T47D (cell line): ENCODE measurements around the genes HEATR3 and NKD1.

DNA sequence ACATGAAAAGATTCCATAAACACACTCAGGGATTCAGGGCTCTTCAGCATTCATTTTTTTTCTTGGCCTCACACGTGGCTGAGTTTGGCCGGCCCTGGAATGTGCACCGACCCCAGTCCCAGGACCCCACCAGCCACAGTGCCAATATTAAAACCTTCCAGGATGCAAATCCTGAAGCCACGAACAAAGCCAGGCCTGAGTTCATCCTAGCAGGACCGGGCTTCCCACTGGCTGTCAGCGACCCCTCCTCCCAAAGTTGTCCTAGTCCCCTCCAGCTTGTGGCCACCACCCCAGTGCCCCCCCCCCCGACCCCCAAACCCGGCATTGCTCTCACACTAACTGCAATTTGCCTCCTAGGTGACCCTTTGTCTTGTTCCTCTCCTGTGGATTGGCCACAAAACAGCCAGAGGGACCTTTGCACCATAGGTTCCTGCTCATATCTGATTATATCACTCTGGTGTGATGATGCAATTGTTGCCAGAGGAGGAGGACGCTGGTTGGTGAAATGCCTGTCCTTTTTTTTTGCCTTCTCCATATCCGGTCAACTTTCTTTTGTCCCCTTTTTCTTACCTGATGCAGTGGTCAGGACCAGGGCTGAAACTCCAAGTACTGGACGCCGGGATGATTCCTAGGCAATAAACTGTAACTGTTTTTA is 27.9 kb upstream of the ZNF423 start:
- RRBS, result 48% methylated on average over 4 of the region's 12 CpGs

GRCh38 chr16:50065514-50066580 is at the start of gene HEATR3:
HEATR3 (plus strand) TSS chr16:50065970.
- RRBS, result 2% methylated on average over 53 of the region's 103 CpGs

GRCh38 chr16:50093524-50094444 is 28.0 kb downstream of the HEATR3 start:
- RRBS, result no CpG with 5 or more reads among the region's 13 CpGs

DNA sequence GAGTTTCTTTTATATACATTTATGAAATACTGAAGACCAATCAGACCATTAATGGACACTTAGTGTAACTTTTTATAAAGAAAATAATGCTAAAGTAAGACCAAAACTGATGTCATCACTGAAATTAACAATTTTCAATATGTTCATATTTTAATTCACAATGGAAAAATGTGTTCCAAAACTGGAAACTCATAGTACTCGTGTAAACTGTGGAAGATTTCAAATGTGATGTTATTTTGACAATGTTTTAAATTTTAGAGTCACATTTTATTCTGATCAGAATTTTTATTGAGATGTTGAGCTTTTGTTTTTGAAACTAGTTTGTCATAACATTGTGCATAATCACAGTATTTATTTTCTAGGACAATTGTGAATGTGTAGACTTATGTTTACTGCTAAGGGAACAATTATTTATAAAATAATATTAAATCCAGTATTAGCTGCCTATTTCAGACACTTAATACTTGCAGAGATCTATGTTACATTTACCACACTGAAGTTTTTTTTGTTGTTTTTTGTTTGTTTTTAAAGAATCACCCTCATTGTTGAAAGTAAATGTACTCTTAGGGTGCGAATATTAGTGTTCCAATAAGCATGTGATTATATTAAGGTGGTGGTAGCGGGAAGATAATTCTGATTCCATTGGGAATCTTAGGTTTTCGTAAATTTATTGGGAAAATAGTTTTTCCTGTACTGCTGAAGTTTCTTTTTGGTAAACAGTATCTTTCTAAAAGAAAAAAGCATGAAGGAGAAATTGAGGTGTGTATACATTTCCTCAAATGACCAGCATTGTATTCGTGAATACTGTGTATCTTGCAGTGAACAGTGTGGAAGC is 35.2 kb upstream of the ADCY7 start:
- RRBS, result no CpG with 5 or more reads among the region's 5 CpGs

GRCh38 chr16:50235304-50236156 is 30.8 kb upstream of the ADCY7 start:
- RRBS, result no CpG with 5 or more reads among the region's 8 CpGs

- RRBS, result 74% methylated on average over 9 of the region's 23 CpGs
Observed at GRCh38 chr16:50244186-50244843, 22.0 kb upstream of the ADCY7 start.

DNA sequence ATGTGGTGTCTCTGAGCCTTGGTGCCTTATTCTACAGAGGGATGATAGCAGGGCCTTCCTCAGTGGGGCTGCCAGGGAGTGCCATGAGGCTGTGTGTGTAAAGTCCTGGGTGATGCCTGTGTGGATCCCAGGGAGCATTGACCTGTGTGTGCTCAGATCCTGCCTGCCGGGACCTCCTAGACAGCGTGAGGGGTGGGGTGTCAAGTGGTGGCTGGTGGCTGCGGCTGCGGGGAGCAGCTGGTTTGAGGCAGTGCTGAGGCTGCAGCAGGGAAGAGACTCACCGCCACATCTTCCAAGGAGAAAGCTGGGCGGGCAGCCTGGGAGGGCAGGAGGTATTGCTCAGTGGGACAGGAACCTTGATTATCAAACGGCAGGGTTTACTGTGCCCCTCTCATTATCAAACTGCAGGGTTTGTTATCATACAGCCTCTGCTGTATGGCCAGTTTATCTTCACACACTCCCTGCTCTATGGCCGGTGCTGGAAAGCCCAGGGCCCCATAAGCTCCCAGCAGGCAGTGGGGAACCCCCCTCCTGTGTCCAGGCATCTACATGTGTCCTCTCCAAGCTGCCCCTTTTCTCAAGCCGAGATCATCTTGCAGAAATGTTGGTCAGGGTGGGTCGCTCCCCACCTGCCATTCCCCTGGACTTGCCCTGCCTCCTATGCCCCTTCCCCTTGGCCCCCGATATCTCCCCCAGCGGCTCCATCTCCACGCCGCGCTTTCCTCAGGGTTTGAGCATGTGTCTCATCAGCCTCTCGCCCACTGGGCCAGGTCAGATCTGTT is 3.0 kb upstream of the ADCY7 start:
- RRBS, result no CpG with 5 or more reads among the region's 16 CpGs

DNA sequence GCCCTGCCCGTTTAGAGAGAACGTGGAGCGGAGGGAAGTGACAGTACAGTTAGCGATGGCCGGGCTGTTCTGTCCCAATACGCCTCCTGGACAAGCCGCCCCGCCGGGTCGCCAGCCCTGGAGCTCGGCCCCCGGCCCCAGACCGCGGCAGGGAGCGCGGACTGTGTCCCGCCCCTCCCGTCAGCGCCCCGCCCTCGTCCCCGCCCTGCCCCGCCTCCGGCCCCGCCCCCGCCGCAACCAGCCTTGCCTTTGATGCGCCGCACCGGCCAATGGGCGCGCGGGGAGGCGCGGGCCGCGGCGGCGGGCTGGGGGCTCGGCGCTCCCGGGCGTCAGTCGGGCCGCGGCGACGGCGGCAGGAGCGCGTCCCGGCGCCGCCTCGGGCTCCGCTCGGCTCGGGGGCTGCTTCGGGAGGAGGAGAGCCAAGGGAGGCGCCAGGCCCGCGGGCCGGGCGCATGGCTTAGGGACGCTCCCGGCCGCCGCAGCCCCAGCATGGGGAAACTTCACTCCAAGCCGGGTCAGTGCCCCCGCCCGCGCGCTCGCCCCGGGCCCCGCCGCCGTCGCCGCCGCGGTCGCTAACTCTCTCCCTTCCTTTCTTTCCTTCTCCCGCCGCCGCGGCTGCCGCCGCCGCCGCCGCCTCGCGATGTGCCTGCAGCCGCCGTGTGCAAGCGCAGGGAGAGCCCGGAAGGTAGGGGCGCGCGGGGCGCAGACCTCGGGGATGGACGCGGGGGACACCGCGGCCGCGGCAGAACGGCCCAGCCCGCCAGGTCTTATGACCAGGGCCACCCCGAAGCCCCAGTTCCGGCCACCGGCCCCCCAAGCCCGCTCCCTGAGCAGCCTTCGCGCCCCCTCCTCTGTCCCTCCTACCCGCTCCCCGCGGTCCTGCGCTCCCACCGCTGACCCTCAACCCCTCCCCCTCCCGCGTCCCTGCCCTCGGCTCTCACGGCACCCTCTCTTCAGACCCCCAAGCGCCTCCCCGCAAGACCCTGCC is at the start of gene NKD1:
NKD1 (plus strand) TSS at position 332 of the 988 bp plus-strand sequence.
- RRBS, result 2% methylated on average over 57 of the region's 128 CpGs

DNA sequence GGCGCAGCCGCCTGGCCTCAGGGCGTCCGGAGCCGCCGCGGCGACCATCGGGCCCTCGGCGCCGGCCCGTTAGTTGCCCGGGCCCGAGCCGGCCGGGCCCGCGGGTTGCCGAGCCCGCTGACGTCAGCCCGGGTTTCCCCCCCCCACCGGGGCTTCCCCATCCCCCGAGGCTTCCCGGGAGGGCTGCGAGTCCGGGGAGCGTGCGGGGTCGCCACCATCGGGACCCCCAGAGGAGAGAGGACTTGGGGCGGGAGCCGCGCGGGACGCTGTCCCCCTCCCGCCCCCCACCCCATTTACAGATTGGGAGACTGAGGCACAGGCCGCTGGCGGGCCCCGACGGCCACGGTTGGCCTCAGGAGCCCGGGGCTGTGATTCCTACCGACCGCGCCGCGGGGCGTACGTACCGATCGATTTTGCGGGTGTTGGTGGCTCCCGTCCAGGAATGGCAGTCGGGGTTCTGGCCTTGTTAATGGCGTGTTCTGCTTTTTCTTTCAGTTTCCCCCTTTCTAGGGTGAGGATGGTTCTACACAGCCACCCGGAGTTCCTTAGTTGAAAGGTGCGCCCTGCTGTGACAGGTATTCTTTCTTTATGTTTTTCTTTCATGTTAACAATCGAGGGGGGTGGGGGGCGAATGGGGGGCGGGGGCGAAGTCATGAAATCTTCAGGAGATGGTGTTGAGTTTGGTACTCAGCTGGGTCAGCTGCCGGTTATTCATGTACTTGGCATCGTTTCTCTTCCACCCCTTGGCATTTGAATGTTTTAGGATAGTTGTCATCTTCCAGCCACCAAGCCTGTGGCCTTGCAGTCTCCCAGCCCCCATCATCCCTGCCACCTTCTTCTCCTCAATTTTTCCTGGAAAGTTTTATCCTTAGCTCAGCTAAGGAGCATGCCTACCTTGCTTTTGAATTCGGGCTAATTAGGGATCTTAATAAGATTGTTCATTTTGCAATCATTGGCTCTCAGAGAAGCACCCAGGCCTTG is 671 bp downstream of the CYLD start:
- RRBS, result 2% methylated on average over 19 of the region's 66 CpGs

- RRBS, result no CpG with 5 or more reads among the region's 3 CpGs
Observed at GRCh38 chr16:50745014-50745501, 3.2 kb downstream of the CYLD start.

- RRBS, result no CpG with 5 or more reads among the region's 4 CpGs
Observed at GRCh38 chr16:50842605-50843061, 100.7 kb downstream of the CYLD start.

GRCh38 chr16:51052357-51052913 is 98.6 kb downstream of the SALL1 start:
- RRBS, result no CpG with 5 or more reads among the region's 1 CpG

DNA sequence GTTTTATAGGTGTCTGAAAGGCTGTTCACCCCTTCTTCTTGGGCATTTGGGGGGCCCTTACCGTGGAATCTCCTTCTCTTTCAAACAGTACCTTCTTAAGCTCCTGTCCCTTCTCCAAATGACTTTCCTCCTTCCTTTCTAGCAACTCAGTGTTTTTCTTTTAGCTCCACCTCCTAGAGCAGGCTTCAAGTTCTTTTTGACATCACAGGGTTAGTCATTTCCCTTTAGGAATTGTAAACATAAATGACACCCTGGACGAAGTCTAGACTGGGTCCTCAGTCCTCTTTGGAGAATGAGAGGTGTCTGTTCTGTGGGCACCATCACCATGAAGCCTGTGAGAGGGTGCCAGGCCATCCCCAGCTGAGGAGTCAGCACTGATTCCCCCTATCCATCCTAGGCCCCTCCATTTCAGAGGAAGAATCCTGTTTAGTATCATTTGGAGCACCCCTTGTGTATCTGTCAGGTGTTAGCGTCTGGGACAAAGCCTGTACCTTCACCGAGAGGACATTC is 94.7 kb downstream of the SALL1 start:
- RRBS, result no CpG with 5 or more reads among the region's 4 CpGs

GRCh38 chr16:51120018-51120736 is 30.9 kb downstream of the SALL1 start:
- RRBS, result no CpG with 5 or more reads among the region's 6 CpGs

DNA sequence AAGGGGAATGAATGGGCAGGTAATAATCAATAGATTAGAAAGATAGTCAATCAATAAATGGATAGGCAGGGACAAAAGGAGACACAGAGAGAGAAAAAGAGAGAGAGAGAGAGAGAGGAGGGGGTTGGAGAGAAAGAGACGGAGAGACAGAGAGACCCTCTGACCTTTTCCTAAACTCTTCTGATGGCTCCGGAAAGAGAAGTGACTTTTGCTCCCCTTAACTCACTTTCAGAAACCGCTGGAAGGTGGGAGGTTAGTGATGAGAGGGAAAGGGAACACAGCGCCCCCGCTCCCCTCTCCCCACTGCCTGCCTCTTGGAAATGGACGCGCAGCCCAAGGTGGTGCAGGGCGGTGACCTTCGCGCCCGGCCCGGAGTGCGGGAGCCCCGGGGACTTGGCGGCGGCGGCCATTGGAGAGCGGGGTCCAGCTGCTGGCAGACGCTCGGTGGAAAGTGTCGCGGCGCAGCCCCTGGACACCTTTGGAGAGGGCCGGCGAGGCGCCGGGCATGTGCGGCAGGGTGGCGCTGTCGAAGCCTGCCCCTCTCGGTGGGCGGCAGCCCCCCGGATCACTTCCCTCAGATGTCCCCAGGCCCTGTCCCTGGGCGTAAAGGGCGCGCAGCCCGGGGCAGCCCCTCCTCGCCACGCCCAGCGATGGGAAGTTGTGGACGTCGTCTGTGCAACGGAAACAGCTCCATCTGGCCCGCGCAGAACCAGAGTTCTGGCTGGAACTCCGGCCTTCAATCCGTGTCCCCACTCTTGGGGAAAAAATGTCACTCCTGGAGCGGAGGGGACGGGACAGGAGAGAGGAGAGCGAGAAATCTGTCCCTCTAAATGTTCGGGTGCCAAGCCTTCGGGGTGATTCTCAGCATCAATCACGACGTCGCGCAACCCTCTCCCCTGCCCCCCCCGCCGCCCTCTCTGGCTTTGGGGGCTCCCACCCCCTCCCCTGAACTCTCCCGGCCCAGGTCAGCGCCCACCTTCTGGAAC is 16.7 kb downstream of the SALL1 start:
- RRBS, result 27% methylated on average over 26 of the region's 60 CpGs

- RRBS, result no CpG with 5 or more reads among the region's 12 CpGs
Observed at GRCh38 chr16:51138739-51139248, 12.3 kb downstream of the SALL1 start.

DNA sequence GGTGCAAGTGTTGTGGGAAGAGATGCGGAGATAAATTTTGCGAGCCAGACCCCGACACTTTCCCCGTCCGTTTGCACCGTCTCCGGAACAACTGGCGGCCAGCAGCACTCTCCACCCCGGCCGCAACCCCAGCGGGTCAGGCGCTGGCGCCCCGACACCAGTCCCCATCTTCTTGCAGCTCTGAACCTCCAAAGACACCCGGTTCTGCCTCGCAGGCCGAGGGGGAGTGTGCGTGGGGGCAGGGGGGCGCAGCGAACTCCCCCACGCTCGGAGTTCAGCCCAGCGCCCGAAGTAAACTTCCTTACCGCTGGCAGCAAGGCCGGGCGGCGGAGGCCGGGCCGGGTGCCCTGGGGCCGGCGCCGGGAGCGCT is 681 bp downstream of the SALL1 start:
- RRBS, result 61% methylated on average over 6 of the region's 34 CpGs

GRCh38 chr16:51408946-51409438 is 257.9 kb upstream of the SALL1 start:
- RRBS, result no CpG with 5 or more reads among the region's 4 CpGs

DNA sequence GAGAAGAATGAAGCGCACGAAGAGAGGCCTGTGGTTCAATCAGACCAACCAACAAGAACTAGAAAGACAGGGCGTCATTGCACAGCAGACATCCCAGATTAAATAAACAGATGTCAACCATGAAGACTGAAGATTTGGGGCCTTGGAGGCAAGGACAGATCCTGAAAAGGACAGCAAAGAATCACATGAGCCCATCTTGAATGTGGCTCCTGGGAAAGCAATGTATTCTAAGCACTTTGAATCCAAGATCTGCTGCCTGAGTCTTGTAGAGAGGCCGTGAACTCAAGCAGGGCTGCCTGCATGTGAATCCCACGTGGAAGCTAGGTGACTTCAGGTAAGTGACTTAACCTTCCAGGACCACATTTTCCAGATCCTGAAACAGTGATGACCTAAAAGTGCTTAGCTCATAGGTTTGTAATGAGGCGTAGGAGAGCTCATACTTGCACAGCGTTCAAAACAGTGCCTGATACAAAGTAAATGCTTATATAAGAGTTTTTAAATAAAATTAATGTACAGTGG is 373.0 kb upstream of the SALL1 start:
- RRBS, result no CpG with 5 or more reads among the region's 7 CpGs

DNA sequence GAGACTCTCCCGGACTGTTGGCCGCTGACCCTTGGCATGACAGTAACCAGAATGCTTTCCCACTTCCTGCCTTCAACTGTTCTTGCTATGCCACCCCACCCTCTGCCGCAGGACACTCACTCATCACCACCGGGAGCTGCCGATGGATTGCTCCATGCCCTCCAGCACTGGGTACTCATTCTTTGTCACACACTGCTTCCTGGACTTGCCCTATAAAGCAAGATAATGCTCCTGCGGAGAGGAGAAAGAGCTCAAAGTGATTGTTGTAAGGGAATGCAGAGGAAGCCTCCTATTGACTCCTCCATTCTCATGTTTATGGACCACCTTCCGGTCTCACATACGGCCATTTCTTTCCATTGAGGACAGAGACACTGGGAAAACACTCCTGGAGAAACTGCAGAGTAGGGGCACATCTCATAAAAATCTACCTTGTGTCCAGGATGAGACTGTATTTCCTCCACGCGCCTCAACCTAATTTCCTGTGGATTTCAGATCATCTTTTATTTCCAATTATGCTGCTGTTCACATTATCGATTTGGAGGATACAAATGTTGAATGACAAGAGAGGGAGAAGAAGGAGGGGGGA is 485.9 kb upstream of the SALL1 start:
- RRBS, result 2% methylated on average over 4 of the region's 11 CpGs